ENCODE results near the genes MYO18B, HPS4 and TPST2.

- PRO-cap, result no peak
Measured at GRCh38 chr22:24685623-24686443, 82.8 kb downstream of the GGT1 start.

DNA sequence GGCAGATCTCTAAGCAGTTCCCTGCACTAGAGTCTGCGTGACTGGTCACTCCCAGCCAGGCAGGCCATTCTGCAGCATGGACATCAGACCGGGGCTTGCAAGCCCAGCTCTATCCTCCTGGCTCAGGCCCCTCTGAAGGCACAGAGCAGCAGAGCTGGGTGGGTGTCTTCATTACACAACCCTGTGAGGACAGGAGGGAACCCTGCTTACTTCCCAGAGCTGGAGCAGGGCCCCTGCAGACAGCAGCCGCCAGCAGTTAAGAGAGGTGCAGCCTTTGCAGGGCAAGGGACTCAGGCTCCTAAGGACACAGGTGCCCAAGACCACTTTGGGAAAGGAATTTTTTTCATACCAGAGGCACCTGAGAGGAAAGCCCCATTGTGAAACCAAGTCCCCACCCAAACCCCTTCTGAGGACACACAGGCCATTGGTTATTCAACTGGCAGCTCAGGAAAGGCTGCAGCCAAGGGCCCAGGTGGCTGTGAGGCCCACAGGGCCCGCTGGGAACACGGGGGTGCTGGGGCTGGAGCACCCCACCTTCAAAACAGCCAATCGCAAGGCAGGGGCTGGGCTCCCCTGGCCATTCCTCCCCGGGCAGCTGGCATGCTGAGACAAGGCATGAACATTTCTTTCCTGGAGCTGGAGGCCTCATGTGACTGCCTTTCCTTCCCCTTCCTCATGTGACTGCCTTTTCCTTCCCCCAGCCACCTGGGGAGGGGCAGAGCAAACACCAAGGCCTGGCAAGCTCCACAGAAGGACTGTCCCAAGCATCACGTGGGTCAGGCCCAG, 77.0 kb downstream of the PIWIL3 start:
- PRO-cap, result no peak

- PRO-cap, result no peak
Measured at GRCh38 chr22:24952111-24952505, 408 bp upstream of the KIAA1671 start.

DNA sequence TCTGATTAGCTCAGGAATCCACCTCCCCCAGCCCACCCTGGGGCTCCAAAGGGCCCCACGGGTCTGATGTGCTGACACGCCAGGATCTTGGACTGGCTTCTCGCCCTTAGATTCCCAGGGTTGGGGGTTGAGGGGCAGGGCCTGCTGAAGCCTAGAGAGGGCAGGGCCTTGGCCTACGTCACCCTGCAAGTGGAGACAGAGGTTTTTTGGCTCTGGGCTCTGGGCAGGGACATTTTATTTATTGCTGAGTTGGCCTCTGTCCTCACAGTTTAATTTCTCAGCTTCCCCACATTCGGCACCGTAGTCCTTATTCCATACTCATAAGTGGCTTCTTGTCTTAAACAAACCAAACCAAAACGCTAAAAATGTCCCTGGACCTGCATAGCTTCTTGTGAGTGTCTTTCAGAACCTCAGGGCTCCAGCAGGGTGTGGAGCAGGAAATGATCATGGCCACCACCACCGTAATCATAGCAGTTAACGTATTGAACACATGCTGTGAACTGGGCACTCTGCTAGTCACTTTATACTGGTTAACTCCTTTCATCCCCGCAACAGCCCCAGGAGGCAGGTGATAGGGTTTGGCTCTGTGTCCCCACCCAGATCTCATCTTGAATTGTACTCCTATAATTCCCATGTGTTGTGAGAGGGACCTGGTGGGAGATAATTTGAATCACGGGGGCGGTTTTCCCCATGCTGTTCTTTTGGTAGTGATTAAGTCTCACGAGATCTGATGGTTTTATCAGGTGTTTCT, 25.2 kb downstream of the KIAA1671 start:
- PRO-cap, result bidirectional peak, plus-strand start at position 237 of the sequence, minus-strand start at position 94 of the sequence

DNA sequence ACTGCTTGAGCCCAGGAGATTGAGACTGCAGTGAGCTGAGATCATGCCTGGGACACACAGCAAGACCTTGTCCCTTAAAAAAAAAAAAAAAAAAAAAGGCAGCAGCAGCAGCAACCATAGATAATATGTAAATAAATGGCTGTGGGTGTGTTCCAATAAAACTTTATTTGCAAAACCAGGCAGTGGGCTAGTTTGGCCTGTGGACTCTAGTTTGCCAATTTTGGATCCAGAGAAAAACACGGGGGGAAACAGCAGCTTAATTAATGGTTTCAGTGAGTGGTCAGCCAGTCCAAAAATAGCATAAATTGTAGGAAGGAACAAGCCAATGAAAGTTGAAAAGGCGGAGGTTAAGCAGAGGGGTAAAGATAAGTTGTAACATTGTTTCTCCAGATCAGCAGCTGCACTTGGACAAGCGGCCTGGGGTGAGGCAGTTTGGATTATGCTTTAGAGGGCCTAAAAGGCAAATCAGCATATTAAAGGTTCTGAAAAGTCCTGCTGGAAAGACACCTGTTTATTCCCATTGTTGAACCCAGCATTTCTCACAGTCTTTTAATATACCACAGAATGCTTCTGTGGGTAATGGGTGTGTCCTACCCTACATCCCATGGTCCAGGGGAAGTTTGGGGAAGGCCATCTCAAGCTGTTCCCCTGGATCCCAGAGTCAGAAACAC, 62.8 kb downstream of the KIAA1671 start:
- PRO-cap, result no peak

- PRO-cap, result no peak
Measured at GRCh38 chr22:25054657-25055646, 102.4 kb downstream of the KIAA1671 start.

GRCh38 chr22:25114827-25115574, 84.7 kb upstream of the CRYBB3 start:
- PRO-cap, result no peak

- PRO-cap, result no peak
Measured at GRCh38 chr22:25134541-25134776, 65.2 kb upstream of the CRYBB3 start.

GRCh38 chr22:25150396-25150767, 49.3 kb upstream of the CRYBB3 start:
- PRO-cap, result no peak

DNA sequence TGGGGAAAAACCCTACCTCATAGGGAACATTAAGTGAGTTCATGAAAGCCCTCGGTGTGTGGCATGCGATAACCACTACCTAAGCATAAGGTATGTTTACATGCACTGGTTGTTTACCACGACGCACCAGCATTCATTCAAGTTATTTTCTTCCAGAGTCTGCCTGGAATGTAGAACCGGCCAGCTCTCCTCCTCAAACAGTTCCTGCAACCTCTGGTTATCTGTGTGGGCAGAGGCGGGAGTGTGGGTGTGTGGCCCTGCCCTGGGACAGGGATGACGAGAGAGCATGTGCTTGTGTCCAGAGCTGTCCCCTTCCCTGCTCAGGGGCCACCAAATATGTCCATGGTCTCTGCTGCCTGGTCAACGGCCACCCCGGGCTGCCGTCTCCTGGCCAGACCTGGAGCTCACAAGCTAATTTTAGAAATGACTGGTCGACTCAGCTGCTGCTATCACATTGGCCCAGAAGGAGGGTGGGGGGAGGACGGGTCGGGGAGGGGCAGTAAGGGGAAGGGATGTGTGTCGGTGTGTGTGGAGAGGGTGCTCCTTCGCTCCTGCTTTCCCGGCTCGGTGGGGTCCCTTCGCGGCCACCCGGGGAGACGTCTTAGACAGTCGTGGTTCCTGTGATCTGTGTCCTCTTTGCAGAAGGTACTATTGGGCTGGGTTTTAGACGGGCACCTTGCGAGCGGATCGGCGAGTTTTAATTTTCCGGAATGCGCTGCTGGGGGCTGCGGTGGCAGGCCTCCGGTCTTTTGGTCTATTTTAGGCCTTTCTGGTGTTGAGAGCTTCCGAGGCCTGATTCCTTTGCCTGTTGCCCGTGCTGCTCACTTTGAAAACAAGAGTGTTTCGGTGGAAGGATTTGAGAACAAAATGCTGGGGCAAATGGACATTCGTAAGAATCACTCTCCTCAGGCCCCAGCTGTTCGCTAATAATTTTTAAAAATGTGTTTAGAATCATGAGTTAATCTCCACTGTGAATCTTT, at the start of gene MYO18B:
Gene MYO18B, plus strand, starts transcription at position 540 of the 980 bp plus-strand sequence.
- PRO-cap, result bidirectional peak, plus-strand start at position 519 of the sequence, minus-strand start at position 195 of the sequence

DNA sequence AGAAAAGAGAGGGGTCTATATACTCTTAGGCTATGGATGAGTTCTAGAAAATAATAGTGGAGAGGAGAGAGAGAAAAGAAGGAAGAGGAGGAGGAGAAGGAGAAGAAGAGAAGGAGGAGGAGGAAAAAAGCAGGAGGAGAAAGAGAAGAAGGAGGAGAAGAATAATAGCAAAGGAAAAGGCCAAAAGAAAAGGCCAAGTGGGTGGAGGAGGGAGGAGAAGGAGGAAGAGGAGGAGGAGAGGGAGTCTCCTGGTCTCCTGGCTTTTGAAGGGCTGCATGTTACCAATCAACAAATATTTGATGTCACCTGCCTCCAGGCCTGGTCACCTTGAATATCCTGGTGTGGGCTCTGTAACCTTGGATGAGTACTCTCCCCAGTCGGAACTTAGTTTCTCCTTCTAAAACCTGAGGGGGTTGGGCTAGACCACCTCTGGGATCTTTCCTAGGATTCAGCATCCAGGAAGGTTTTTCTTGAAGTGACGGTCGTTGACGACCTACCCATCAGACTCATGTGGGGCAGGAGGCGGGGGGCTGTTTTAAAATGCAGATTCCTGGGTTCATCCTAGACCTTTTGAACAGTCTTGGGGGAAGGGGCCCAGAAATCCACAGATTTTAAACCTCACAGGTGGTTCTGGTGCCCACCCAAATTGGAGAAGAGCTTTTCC, 1.5 kb downstream of the MYO18B start:
- PRO-cap, result no peak

GRCh38 chr22:25749219-25750209, 7.5 kb downstream of the MYO18B start:
- PRO-cap, result no peak

DNA sequence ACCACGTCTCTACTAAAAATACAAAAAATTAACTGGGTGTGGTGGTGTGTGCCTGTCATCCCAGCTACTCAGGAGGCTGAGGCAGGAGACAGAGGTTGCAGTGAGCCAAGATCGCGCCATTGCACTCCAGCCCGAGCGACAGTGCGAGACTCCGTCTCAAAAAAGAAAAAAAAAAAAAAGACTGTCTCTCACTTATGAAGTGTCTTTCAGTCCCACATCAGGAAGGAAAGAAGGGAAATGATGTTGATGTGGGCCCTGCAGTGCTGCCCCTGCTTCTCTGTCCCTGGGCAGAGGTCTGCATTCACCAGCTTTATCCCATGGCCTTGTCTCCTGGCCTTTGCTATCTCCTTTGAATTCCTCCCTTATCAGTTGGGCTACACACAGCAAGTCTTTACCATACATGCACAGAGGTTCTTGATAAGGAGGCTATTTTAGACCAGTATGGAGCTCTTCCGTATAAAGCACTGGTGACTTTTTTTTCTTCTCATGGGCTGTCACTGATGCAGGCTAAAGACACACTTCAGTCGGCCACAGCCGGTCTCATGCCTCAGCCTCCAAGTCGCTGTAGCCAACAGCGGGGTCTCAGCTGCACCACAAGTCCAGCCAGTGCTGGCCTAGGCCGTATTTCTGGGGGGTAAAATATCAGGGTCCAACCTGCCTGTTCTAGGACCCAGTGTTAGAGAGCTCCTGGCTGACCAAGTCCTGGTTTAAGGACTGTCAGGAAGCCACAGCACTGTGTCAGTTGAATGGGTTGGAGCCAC, 20.1 kb downstream of the MYO18B start:
- PRO-cap, result no peak

DNA sequence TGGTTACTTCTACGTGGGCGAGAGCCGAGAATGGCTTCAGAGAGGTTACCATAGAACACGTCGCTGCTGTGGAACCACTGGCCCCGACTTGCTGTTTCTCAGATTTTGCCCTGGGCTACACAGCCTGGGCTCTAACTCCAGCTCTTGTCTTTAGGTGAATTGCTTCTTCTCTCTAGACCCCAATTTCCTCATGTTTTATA, 80.6 kb upstream of the SEZ6L start:
- PRO-cap, result no peak

- PRO-cap, result no peak
Measured at GRCh38 chr22:26416736-26417373, 12.2 kb upstream of the ASPHD2 start.

GRCh38 chr22:26479118-26479884, 4.3 kb downstream of the HPS4 start:
- PRO-cap, result no peak

GRCh38 chr22:26483026-26484212, at the start of gene HPS4:
TSS of gene HPS4 (minus strand) at chr22:26483783.
- PRO-cap, result bidirectional peak, plus-strand start at chr22:26483877, minus-strand start at chr22:26483825

- PRO-cap, result bidirectional peak, plus-strand start at chr22:26590247, minus-strand start at chr22:26590097
Measured at GRCh38 chr22:26590013-26590666, at the start of gene TPST2. TSS of gene TPST2 (minus strand) at chr22:26590132.

GRCh38 chr22:26714171-26714554, 92.4 kb downstream of the CRYBA4 start:
- PRO-cap, result no peak

- PRO-cap, result no peak
Measured at GRCh38 chr22:26860128-26860758, 238.5 kb downstream of the CRYBA4 start.